Ileum (tissue), 1 donor: ENCODE measurements around a stretch of chr7.

DNA sequence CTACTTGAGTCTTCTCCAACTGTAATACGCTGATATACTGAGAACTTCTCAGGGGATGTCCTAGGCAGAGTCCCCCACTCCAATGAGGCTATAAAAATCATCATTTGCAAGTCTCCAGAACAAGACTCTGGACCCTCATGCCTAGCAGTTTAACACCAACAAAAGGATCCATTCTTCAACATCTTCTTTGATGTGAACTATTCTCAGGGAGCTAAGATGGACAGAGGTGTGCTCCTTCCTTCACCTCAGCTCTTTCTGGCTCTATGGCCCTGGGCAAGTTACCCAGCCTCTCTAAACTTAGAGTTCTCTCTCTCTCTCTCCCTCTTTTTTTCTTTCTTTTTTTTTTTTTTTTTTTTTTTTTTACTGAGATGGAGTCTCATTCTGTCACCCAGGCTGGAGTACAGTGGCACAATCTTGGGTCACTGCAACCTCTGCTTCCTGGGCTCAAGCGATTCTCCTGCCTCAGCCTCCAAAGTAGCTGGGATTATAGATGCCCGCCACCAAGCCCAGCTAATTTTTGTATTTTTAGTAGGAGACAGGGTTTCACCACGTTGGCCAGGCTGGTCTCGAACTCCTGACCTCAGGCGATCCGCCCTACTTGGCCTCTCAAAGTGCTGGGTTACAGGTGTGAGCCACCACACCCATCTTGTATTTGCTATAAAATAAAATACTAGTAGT, 22.7 kb downstream of the ELMO1 start:
- PRO-cap, result no peak

DNA sequence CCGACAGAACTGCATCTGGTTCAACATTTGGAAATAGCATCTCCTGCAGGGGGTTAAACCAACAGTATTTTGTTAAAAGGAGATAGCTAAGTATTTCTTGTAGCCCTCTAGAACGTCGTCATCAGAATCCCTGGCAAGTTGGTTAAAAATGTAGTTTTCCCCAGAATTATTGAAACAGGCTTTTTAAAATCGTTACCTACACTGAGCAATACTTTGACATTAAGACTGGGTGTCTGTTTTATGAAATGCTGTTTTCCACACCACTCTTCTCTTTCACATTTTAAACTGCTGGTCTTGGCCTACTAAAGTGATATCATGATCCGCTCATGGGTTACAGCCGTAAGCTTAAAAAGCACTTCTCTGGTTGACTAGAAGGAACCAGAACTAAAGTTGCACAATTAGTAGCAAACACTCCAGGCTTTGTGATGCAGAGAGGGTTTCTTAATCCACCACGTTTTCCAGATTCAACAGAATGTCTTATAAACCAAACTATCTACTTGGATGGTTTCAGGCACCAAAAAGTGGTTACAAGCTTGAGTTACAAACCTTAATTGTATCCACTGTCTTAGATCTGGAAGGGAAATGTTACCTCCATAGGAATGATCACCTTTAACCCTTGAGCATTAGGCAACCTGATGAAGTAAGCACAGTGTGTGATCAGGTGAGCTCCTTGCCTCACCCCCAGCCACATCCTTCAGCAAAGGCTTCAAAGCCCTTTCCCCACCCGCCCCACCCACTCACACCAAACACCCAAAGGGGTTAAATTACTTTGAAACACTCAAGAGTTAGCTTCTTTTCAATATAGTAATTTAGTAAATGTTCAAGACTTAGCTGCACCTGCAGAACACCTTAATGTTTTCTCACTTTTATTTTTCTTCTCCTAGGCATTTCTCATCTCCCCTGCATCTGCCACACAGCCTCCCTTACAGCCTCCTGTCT, 3.5 kb downstream of the ELMO1 start:
- PRO-cap, result no peak

GRCh38 chr7:37690151-37690530, 6.6 kb downstream of the GPR141 start:
- PRO-cap, result unidirectional peak, minus-strand start at chr7:37690437

- PRO-cap, result no peak
These were observed 74.8 kb downstream of the STARD3NL start for GRCh38 chr7:38252852-38253203.

- PRO-cap, result no peak
These were observed 180.5 kb downstream of the STARD3NL start for GRCh38 chr7:38358232-38359270.

DNA sequence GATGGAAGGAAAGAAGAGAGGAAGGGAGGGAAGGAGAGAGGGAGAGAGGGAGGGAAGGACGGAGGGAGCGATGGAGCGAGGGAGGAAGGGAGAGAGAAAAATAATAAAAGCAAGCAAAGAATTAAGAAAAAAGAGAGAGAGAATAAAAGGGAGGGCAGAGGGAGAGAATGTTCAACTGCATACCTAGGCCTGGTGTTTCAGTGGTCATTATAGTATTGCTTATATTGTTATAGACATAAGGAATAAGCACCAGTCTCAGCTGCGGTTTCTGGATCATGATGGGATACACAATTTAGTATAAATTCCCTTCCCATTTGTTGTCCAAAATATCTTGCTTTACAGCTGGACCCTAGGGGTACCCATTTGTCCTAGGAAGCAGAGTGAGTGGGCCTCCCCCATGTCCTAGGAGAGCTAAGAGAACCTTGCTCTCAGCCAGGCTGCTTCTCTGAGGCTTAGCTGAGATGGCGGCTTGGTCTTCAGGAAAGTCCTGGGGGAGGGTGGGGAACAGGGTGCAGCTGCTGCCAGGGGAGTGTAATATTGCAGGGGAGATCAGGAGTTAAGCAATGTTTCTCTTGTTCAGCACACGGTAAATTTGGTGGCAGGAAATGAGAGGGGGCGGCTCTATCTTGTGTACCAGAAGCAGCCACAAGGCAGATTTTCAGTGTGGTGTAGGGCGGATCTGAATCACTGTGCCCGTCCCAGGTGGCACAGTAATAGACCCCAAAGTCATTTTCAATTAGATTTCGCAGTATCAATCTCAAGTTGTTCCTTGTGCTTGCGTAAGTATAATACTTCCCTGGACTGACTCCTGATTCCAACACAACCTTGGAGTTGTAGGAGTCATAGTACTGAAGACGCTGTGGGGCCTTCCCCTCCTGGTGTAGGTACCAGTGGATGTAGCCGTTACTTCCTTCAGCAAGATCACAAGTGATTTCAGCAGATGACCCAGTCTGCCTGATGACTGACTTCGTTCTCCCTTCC, 184.4 kb downstream of the STARD3NL start:
- PRO-cap, result no peak

DNA sequence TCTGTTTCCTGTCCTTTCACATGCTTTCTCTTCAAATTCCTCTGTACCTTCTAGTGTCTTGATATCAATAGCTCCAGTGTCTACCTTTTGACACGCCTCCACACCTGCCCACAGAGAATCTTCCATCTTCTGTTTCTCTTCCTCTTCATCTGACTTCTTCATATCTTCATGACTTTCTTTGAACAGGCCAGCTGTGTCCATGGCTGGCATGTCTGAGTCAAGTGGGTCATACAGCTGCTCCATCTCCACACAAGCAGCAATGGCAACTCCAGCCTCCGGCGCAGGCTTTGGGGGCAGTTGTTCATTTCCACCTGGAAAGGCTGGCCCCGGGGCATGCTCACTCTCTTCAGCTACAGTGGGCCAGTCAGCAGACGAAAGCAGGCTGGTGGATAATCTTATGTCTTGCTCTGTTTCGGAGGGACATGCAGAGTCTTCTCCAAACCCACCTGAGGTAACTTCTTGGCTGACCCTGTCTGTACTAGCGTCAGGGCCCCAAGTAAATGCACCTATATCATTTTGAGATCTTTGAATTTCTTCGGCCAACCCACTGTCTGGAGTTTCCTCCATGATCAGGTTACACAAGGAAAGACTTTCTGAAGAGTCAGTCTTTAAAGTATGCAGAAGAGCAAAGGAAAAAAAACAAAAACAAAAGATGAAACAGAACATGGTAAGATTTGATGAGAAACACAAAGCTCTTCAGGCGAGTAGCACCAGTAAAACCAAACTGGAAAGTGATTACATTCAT, 202.0 kb downstream of the AMPH start:
- PRO-cap, result no peak

- PRO-cap, result no peak
These were observed 122.0 kb upstream of the AMPH start for GRCh38 chr7:38753116-38753601.

DNA sequence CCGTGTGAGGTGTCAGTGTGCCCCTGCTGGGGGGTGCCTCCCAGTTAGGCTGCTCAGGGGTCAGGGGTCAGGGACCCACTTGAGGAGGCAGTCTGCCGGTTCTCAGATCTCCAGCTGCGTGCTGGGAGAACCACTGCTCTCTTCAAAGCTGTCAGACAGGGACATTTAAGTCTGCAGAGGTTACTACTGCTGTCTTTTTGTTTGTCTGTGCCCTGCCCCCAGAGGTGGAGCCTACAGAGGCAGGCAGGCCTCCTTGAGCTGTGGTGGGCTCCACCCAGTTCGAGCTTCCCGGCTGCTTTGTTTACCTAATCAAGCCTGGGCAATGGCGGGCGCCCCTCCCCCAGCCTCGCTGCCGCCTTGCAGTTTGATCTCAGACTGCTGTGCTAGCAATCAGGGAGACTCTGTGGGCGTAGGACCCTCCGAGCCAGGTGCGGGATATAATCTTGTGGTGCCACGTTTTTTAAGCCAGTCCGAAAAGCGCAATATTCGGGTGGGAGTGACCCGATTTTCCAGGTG, 35.1 kb downstream of the POU6F2 start:
- PRO-cap, result no peak

DNA sequence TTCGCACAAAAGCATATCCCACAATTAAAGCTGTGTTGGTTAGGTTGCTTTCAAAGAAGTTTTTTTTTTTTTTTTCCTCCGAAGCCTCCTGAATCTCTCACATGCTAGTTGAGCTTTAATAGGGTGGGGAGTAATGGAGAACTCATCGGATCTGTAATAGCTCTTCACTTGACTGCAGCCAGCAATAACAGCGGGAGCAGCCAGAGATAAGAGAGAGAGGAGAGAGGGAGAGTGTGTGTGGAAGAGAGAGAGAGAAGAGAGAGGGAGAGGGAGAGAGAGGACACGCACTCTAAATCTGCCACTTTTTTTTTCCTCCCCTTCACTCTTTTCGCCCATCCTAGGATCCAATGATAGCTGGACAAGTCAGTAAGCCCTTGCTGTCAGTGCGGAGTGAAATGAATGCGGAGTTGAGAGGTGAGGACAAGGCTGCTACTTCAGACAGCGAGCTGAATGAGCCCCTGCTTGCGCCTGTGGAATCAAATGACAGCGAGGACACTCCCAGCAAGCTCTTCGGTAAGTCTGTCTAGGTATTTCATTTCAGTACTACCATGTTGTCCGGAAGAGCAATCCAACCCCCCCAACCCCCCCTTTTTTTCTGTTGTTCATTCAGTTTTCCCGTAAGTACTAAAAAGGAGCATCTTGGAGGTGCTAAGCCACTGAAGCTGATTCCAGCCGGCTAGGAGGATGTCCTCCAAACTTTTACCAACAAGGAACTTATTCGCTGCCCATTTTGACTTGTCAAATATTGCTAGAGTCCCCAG, 108.0 kb downstream of the POU6F2 start:
- PRO-cap, result no peak

DNA sequence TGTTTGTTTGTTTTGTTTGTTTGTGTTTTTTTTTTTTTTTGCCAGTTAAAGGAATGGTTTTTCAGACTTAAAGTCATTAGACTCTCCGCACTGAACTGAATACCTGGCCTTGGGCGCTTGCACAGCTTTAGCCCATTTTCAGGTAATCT, 788 bp downstream of the RALA start:
- PRO-cap, result no peak

GRCh38 chr7:40095188-40096001, 39.0 kb downstream of the MPLKIP start:
- PRO-cap, result no peak

GRCh38 chr7:40122636-40123037, 11.8 kb downstream of the MPLKIP start:
- PRO-cap, result no peak

- PRO-cap, result no peak
These were observed 66.0 kb downstream of the SUGCT start for GRCh38 chr7:40200759-40201249.

- PRO-cap, result no peak
These were observed 607.5 kb downstream of the SUGCT start for GRCh38 chr7:40742266-40742794.

- PRO-cap, result no peak
These were observed 692.0 kb downstream of the INHBA start for GRCh38 chr7:41010917-41011324.

GRCh38 chr7:41047738-41048252, 655.1 kb downstream of the INHBA start:
- PRO-cap, result no peak

- PRO-cap, result no peak
These were observed 15.0 kb downstream of the INHBA start for GRCh38 chr7:41687640-41688525.

DNA sequence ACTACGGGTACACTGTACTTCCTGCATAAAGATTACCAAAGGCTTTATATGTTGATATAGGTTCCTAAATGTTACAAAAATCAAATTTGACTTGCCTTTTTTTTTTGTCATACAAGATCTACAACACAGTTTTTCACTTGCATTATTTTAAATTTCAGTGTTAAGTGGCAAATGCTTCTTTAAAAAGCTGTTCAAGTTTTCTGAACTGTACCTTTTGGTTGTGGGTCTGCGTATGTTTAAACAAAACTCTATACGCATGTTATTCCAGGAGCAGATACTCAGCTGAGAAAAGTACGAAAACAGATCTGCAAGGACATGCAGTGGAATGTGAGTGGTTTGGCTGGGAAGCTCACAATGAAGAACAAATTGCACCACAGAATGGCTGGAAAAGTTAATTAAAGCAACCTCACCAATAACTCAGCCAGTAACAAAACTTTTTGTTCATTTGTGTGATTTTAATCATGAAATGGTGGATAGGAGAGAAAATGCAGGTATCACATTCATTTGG, 17.6 kb downstream of the GLI3 start:
- PRO-cap, result no peak

GRCh38 chr7:42231704-42232746, 5.0 kb downstream of the GLI3 start:
- PRO-cap, result no peak